Mammary microvascular endothelial cell (primary cell): ENCODE data around the gene C1orf185.

GRCh38 chr1:50978741-50979081, 8.7 kb downstream of the CDKN2C start:
- RAMPAGE, long total RNA = no peak

- RAMPAGE, long total RNA = no peak
Observed at GRCh38 chr1:50981720-50982098, 11.7 kb downstream of the CDKN2C start.

GRCh38 chr1:51101910-51102322, at the start of gene C1orf185:
Gene C1orf185, plus strand, starts transcription at chr1:51102228.
- RAMPAGE, long total RNA = no peak

DNA sequence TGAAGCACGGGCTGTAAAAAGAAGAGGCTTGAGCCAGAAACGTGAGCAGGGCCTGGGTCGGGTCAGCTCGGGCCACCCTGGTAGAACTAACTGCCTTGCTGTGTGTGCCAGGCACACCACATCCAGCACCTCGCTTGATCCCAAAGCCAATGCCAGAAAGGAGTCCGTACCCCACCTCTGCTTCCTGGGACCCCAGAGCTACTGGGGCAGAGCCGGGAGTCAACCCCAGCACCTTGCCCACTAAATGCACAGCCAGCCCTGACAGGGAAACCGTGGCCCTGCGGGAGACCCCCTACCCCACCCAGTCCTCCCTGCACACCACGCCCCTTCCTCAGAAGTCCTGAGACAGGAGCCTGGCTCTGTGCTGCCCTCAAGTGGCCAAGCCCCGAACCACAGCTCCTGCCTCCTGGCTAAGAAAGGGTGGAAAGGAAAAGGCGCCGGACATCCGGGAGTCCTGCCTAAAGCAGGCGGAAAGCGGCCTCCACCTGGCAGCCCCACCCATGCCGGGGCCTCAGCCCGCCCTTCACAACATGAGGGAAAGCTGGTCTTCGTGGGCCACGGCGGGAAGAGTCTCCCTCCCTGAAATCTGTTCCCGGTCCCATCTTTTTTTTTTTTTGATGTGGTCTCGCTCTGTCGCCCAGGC, 33.6 kb downstream of the TTC39A start:
- RAMPAGE, long total RNA = no peak

GRCh38 chr1:51314840-51315412, 15.4 kb downstream of the TTC39A start:
- RAMPAGE, long total RNA = no peak

DNA sequence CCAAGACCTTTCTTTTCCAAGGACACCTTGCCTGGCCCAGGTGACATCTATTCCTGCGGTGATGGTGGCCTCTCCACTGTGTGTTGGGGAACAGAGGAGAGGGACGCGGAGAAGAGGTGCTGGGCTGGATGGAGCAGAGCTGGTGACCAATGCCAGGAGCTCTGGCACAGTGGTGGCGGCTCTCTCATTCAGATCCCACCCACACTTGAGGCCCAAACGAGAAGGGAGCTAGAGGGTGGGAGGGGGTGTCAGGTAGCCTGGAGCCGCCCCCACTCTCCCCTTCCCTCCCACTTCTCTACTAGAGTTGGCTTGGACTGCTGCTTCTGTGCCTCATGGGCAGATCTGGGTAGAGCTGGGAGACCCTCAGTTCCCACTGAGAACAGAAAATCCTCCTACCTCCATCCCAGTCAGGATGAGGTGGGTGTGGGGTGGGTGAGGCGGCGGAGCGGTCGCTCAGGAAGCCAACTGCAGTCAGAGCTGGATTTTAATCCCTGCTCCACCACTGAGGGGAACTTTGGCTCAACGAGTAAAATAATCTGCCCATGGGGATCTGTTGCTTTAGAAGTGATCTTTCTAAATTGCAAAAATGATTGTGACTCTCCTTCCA, 3.5 kb downstream of the TTC39A start:
- RAMPAGE, long total RNA = no peak

DNA sequence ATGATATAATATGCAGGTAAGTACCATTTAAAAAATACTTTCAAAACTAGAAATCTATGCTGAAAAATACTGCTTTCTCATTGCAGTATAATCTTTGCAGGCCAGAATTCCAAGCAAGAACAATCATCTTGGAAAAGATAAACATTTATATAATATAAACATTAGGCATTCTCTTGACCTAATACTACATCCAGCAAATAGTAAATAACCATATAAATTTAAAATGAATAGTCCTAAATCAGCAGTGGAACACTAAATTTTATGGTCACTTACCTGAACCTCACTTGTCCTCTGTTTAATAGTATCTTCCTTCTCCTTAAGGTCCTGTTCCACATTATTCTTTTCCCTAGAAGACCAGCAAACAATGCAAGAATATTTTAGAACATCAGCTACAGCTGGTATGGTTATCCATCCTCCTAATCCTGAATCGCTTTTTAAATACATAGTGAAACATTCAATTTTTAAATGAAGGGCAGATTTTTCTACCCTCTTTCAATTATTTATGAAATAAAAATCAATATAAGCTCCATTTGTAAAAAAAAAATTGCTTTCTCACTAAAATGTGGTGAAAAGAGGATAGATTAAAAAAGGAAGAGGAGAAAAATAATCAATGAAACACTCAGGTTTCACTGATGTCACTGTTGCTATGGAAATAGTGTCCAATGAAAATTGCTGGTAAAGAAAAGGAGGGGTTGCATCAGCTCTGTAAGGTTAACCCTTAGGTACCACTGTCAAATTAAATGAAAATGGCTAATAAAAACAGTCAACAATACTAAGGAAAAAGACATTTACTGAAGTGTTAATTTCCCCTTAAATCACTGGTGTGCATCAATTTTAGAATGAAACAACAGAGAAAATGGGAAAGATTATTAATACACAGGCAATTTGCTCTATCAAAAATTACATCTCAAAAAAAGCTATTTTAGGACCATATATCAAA, 91.4 kb upstream of the TTC39A start:
- RAMPAGE, long total RNA = no peak

GRCh38 chr1:51491660-51491859, 27.5 kb downstream of the EPS15 start:
- RAMPAGE, long total RNA = no peak

DNA sequence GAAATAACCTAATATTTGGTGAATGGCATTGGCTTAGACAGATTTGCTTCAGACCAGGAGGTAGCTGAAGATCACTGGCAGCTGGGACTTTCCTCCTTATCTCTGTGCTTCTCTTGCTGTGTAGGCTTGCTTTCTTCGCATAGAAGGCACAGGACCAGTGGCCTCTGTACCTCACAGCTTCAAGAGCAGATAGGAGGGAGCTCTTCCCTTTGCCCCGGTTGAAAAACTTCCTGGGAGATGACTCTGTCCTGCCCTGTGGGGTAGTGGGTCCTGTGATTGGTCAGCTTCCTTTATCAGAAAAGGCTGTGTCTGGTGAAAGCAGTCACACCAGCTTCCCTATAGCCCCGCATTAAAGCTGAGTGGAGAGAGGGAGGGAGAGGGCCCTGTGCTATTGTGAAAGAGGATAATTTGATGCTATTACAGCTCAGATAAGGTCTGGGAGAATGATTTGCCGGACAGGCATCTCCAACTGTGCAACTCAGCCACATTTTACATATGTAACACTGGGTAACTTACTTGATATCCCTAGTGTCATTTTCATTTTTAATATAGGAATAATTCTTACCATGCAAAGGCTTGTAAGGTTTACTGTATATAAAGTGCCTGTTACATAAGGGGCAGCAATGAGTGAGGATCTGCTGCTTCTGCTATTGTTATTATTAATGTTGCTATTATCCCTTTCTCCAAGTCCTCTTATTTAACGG, 31.5 kb downstream of the OSBPL9 start:
- RAMPAGE, long total RNA = no peak

DNA sequence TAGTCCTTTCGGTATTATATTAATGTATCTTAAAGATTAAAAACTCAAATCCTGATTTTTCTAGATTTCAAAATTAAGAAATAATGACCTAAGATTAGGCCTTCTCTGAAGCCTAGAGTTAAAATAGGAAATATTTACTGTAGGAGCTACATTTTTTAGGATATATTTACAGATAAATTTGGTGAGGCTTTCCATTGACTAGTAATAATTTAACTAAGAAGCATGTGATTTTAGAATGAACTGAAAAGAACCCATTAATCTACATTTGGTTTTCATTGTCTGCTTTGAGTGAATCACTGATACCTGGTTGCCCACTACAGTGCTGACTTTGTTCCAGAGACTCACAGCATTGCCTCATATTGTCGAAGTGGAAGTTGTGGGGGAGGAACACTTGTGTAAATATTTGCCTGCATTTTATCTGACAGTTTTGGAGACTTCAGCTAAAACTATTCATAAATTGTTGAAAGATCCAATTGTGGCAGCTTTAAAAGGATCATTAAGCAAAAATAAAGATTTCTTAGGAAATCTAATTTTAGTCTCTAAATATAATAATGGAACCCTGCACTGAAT, 73.2 kb downstream of the OSBPL9 start:
- RAMPAGE, long total RNA = no peak

DNA sequence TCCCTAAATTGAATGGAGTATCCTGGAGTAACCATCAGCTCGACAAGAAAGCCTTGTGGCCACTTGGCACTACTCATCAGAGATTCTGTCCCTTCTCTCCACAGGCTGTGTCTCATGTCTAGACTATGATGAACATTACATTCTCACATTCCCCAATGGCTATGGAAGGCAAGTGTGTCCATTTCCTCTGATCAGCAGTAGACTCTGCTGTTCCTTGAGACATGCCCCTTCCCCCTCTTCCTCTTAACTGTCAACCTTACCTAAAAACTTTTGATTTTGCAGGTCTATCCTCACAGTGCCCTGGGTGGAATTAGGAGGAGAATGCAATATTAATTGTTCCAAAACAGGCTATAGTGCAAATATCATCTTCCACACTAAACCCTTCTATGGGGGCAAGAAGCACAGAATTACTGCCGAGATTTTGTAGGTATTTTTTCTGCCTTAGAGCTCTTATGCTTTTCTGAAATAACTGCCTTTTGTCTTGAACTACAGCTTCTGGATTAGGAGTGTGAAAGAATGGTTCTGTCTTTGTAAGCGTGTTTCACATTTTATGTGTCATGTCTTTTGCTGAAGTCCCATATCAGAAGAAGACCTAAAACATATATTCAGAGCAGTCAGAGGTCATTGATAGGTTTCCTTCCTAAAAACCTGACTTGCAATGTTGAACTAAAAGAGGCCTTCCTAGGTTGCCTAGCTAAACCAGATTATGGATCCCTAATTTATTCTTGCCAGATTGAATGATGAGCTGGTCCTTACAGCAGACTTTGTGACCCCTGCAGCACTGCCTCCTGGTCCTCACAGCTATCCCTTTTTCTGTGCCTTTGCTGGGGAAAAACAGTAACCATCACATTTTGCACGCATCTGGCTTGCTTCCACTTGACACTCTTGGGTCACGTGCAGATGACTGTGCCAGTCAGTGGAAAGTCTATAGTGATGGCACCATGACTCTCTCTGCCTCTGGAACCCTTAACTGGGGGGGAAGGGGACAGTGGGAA, 94.1 kb downstream of the NRDC start:
- RAMPAGE, long total RNA = no peak

DNA sequence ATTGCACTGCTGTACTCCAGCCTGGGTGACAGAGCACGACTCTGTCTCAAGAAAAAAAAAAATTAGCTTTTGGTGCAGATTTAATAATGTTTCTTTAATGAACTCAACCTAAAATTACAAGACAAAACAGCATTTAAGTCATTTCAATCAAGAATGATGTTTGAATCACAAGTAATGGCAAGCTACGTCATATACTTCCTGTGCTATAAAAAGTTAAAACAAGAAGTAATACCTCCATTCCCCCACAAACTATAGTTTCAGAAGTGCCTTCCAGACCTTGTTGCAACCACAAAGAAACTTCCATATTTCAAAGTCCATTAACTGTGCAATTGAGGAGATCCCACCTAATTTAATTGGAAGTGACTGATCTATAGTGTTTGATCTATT, 15.2 kb downstream of the NRDC start:
- RAMPAGE, long total RNA = no peak

DNA sequence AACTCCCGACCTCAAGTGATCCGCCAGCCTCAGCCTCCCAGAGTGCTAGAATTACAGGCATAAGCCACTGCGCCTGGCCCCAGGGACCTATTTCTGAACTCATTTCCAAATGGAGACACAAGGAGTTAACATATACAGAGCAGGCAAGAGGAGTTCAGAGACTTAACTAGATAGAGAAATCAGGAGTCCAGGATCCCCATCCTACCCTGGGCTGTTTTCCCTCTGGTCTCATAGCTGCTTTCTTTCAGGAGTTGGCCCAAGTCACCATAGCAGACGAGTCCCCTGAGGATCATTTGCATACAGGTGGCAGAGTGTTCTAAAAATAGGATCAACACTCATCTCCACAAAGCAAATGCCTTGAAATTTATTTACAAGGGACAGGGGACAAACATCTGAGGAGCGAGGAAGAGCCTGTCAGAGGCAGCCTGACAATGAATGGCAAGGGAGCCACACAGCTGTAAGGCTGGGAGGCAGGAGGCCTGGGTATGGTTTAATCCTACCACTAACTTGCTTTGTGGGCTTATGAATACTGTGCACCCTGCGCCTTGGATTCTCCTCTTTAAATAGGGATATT, 34.8 kb downstream of the RAB3B start:
- RAMPAGE, long total RNA = no peak

DNA sequence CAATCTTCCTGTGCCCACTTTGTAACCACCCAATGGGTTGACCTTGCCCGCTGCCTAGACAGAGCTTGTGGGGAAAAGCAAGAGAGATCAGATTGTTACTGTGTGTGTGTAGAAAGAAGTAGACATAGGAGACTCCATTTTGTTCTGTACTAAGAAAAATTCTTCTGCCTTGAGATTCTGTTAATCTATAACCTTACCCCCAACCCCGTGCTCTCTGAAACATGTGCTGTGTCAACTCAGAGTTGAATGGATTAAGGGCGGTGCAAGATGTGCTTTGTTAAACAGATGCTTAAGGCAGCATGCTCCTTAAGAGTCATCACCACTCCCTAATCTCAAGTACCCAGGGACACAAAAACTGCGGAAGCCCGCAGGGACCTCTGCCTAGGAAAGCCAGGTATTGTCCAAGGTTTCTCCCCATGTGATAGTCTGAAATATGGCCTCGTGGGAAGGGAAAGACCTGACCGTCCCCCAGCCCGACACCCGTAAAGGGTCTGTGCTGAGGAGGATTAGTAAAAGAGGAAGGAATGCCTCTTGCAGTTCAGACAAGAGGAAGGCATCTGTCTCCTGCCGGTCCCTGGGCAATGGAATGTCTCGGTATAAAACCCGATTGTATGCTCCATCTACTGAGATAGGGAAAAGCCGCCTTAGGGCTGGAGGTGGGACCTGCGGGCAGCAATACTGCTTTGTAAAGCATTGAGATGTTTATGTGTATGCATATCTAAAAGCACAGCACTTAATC, 15.8 kb upstream of the RAB3B start:
- RAMPAGE, long total RNA = no peak

DNA sequence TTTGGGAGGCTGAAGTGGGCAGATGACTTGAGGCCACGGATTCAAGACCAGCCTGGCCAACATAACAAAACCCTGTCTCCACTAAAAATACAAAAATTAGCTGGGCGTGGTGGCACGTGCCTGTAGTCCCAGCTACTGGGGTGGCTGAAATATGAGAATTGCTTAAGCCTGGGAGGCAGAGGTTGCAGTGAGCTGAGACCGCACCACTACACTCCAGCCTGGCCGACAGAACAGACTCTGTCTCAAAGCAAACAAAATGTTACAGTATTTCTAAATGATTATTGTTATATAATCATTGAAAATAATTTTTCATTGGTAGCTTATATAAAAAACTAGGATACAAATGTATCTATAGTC, 4.7 kb downstream of the KTI12 start:
- RAMPAGE, long total RNA = no peak

DNA sequence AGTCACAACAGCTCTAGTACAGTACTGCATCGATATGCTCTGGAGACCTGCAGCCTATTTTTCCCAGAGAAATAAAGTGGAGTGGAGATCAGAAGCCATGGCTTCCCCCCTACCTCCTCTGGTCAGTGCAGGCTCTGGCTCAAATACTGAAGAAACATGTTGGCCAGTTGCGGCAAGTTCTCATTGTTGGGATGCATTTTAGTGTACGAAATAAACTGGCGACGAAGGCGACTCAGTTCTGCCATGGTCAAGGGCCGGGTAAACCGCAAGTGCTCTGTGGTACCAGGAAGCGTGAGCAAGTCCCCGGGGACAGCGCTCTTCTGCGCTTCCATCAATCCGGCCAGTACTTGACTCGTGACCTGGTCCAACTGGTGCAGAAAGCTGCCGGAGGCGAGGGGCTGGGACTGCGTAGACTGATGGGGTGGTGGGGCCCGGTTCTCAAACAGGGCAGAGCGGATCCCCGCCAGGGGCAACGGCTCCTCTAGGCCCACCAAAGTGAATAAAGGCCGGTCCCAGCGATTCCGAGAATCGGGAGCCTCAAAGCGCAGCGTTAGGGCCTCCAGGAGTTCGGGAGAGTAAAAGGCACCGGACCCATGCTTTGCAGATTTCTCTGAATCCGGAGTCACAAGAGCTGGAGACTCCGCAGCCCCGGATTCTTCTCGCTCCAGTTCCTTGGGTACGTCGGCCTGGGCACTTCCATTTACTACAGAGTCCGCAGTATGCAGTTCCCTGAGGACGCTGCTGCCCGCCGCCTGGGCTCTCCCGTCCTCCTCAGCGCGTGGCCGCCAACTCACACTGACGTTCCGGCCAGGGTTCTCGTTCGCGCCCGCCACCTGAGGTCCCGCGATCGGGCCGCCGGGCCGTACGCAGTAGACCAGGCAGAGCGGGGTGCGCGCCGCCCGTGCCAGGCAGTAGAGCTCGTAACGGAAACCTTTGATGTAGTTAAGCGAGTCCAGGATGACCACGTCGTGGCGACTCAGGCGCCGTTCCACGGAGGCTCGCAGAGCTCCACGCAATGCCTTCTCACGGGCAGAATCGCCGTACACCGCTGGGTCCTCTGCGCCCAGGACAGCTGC, 697 bp downstream of the KTI12 start:
- RAMPAGE, long total RNA = no peak

DNA sequence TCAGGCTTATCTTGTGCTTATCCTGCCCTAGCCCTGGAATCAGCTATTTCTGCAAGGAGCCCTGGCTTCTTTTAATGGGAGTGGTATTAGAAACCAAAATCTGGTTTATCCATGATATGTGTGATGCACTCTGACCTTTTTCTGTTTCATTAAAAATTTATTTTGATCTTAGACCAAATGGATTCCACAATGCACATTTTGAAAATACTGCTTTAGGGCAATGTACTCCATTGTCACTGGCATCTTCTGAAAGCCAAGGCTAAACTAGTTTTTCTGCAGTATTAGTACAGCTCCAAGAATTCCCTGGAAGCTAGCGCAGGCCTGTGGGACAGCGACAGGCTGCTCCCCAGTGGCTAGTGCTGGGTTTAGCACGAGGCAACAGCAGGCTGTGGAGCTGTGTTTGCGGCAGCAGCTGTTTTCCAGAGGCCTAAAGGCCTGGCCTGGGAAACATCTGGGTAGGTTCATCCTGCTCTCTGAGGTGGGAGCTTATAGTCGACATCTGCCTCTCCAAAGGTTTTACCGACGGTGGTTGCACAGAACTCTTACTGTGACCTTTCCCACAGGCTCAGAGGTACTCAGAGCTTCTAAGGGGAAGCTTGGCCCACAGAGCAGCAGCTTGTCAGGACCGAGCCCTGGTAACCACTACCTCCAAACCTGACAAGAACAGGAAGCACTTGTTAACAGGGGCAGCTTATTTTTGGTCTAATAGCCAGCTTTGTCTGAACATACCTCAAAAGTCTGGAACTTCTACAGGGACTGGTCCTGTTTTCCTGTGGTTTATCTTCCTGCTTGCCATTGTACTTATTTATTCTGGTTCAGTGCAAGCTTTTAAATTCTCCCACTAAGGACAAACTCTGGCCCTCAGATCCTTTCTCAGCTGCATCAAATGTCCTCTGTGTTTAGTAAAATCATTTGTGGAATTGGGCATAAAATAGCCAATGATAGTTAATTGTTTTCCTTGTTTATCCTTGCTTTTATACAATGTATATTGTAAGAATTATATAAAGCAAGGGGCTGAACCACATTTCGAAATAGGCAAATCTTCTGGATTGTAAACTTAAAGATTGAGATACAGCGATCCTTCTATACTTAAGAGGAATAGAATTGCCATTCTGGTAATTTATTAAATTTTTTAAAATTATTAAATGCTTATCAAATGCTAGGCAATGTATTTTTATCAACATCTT, 17.1 kb downstream of the CC2D1B start:
- RAMPAGE, long total RNA = no peak

DNA sequence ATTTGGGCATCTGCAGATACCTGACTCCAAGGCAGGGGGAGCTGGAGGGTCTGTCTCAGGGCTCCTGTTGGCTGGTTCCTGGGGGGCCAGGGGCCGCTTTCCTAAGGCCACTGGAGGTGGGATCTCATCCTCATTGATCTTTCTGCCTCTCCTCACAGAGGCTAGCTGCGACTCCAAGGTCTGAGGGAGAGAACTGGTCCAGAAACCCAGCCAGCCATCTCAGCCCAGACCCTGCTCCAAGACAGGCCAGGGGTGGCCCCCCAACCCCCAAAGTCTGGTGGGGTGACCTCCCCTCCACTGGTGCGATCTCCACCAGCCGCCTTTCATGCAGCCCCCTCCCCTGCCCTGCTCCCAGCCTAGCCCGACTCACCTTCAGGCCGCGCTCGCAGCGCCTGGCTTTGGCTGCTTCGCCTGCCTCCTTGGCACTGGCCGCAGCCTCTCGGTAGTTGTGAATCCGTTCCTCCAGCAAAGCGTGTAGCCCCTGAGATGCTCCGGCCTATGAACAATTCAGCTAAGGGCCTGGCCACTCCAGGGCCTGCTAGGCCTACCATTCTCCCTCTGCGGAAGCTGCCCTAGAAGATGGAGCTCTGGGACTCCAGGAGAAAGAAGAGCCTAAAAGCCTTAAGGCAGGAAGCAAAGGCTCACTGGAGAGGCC, 5.8 kb downstream of the CC2D1B start:
- RAMPAGE, long total RNA = no peak

GRCh38 chr1:52365317-52365969, 562 bp downstream of the CC2D1B start:
- RAMPAGE, long total RNA = start-site peak on the plus strand at chr1:52365419-52365451, 16 and 7 reads in 2 replicates

DNA sequence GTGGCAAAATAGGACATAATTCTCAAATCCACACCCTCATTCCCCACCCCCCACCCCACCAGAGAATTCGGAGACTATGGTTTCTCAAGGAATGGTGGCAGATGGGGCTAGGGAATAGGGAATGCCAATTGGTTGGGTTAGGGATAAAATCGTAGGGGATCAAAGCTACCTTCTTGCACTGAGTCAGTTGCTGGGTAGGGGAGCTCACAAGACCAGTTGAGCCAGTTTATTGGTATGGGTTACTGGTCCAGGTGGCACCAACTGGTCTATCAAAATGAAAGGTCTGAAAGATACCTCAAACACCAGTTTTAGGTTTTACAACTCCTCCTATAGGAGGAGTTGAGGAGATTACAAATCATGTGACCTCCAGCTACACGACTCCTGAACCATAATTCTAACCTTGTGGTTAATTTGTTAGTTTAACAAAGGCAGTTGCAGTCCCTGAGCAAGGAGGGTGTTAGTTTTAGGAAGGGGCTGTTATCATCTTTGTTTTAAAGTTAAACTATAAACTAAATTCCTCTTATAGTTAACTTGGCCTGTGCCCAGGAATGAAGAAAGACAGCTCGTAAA, 2.4 kb downstream of the SHISAL2A start:
- RAMPAGE, long total RNA = no peak